ENCODE measurements around a stretch of chr20.

DNA sequence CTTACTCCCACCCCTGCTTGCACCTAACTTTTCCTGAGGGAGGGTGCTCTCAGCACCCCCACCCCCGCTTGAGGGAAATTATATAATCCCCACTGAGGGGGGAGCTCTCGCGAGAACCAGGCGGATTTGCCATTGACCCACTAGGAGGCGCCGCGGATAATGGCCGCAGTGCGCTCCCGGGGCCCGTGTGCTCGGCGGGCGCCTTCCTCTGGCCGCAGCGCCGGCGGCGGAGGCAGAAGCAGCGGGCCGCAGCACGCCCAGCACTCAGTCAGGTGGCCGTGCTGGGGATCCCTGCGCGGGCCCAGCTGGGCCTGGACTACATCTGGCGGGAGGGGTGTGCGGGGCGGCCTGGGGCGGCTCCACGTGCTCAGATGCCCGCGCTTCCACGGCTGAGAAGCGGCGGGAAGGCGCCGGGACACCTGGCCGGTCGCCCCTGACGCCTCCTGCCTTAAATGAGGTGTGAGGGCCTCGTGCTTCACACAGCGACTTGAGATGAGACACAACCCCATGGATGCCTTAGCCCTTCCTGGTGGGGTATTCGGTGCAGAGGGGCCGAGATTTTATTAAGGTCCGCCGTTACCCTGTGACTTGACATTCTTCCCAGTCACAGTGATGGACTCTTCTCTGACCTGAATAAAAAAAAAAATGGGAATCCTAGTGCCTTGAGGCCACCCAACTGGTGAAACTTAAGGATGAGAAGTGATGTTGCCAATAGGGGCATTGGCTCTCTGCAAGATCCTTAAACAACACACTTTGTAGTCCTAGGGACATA lies 499 bp upstream of the ADNP start:
- RRBS: 1% methylated on average over 8 of the region's 46 CpGs
CAGE:
- cytosol, long polyA plus RNA: no peak
- long polyA plus RNA: no peak
- nucleus, long polyA plus RNA: no peak

- RRBS: no CpG with 5 or more reads among the region's 11 CpGs
CAGE:
- cytosol, long polyA plus RNA: no peak
- long polyA plus RNA: no peak
- nucleus, long polyA plus RNA: no peak
These were observed 30.1 kb downstream of the KCNG1 start for GRCh38 chr20:50992808-50993297.

- RRBS: no CpG with 5 or more reads among the region's 2 CpGs
CAGE:
- cytosol, long polyA plus RNA: no peak
- long polyA plus RNA: no peak
- nucleus, long polyA plus RNA: no peak
These were observed 10.8 kb upstream of the KCNG1 start for GRCh38 chr20:51033748-51034090.

DNA sequence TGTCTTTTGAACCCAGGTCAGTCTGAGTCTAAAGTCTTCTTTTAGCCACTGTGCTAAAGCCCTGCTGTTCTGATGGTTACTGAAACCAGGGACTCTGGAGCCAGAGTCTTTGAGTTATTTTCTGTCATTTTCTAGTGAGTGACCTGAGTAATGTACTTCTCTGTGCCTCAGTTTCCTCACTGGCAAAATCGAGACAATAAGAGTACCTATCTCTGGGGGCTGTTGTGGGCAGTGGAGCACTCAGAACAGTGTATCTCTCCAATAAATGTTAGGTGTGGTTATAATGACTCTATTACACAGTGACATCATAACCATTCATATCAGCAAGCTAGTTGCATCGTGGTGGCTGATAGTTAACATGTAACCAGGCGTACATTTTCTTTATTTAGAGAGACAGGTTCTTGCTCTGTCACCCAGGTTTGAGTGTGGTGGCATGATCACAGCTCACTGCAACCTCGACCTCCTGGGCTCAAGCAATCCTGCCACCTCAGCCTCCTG lies 74.7 kb upstream of the KCNG1 start:
- RRBS: no CpG with 5 or more reads among the region's 4 CpGs
CAGE:
- cytosol, long polyA plus RNA: no peak
- long polyA plus RNA: no peak
- nucleus, long polyA plus RNA: no peak

DNA sequence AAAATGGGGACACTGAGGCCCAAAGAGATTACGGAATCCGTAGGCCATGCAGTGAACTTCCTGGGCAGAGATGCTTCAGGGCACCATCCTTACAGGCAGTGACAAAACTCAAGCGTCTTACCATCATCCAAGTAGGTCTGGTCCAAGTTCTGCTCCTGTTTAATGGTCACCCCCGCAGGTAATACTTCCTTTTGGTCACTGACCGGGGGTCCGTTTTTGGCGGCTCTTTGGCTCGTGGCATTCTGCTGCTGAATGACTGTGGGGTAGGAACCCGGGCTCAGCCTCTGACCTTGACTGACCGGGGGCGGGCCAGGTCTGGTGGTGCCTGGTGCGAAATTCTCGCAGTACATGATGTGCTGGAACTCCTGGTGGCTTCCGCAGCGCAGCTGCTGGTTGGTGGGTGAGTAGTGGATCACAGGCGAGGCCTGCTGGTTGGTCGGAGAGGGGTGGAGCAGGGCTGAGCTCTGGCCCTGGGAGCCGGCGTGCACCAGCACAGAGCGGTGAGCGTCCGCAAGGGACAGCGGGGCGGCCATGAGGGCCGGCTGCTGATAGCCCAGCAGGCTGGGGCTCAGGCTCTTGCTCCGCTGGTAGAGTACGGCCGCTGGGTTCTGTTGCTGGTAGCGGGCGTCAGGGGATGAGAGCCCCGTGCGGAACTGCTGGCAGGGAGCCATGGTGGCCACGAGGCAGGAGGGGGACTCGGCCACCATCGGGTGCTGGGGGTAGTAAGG lies 110.4 kb downstream of the NFATC2 start:
- RRBS: 90% methylated on average over 13 of the region's 35 CpGs
CAGE:
- cytosol, long polyA plus RNA: no peak
- long polyA plus RNA: no peak
- nucleus, long polyA plus RNA: no peak

DNA sequence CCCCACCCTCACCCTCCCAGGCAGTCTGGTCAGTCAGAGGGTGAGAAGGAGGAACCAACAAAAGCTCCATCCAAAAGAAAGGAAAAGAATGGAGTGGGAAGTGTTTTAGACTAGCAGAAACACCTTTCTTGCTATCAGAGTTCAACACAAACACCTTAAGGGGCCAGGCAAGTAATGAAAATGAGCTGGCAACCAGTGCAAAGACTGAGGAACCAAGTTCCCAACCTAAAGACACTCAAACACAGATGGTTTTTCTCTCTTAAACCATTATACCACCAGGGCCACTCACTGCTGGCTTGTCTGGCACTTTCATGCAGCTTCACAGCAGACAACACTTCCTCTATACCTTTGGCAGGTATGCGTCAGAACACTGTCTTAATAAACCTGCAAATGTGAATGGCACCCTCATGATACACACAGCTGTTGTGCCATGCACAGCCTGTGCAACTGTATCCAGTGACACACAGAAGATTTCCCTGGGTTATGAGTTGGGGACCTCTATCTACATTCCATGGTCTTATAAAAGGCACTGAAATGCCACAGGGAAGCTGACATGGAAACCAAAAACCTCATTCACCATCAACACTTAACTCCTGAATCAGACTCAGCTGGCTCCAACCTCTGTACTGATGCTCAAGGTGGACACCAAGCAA lies 41.6 kb downstream of the NFATC2 start:
- RRBS: no CpG with 5 or more reads among the region's 1 CpG
CAGE:
- cytosol, long polyA plus RNA: no peak
- long polyA plus RNA: no peak
- nucleus, long polyA plus RNA: no peak

- RRBS: no CpG with 5 or more reads among the region's 19 CpGs
CAGE:
- cytosol, long polyA plus RNA: no peak
- long polyA plus RNA: no peak
- nucleus, long polyA plus RNA: no peak
These were observed 11.1 kb downstream of the NFATC2 start for GRCh38 chr20:51531058-51532135.

GRCh38 chr20:51534730-51535555 lies 7.6 kb downstream of the NFATC2 start:
- RRBS: no CpG with 5 or more reads among the region's 10 CpGs
CAGE:
- cytosol, long polyA plus RNA: no peak
- long polyA plus RNA: no peak
- nucleus, long polyA plus RNA: no peak

- RRBS: no CpG with 5 or more reads among the region's 12 CpGs
CAGE:
- cytosol, long polyA plus RNA: no peak
- long polyA plus RNA: no peak
- nucleus, long polyA plus RNA: no peak
These were observed 21.4 kb upstream of the NFATC2 start for GRCh38 chr20:51563762-51564537.

DNA sequence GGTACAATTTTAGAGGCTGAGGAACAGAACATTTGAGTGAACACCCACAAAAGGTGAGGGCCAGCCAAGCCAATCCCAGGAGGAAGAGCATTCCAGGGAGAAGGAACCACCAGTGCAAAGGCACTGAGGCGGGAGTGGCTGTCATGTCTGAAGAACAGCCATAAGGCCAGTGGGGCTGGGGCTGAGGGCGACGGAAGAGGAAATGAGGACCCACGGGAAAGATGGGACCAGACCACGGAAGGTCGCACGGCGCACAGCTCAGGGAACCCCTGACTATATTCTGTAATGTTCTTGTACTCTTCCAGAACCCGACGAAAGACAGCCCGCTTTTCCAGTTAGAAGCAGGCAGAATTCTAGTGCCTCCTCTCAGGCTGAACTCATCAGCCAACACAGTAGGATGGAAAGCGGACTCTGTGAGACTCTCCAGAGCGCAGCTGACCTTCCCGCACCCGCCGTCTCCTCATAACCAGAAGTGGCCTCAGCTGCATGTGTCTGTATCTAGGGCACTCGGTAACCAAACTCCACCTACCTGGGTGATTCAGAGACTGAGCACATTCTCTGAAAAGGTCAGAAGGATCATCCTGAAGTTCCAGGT lies 66.5 kb upstream of the NFATC2 start:
- RRBS: no CpG with 5 or more reads among the region's 17 CpGs
CAGE:
- cytosol, long polyA plus RNA: no peak
- long polyA plus RNA: no peak
- nucleus, long polyA plus RNA: no peak

- RRBS: no CpG with 5 or more reads among the region's 1 CpG
CAGE:
- cytosol, long polyA plus RNA: no peak
- long polyA plus RNA: no peak
- nucleus, long polyA plus RNA: no peak
These were observed 18.6 kb downstream of the ATP9A start for GRCh38 chr20:51749623-51749998.

- RRBS: no CpG with 5 or more reads among the region's 9 CpGs
CAGE:
- cytosol, long polyA plus RNA: no peak
- long polyA plus RNA: no peak
- nucleus, long polyA plus RNA: no peak
These were observed 7.0 kb downstream of the ATP9A start for GRCh38 chr20:51761215-51761528.

DNA sequence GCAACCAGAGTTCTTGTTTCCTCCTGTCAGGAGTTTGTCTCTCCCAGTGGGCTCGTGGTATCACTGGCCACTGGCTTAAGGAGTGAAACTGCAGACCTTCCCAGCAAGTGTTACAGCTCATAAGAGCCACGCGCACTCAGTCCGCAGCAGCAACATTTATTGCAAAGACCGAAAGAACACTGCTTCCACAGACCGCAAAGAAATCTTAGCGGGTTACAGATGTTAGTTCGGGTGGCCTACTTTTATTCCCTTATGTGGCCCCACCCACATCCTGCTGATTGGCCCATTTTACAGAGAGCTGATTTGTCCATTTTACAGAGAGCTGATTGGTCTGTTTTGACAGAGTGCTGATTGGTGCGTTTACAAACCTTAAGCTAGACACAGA lies 244.5 kb upstream of the TSHZ2 start:
- RRBS: no CpG with 5 or more reads among the region's 9 CpGs
CAGE:
- cytosol, long polyA plus RNA: no peak
- long polyA plus RNA: no peak
- nucleus, long polyA plus RNA: no peak

- RRBS: no CpG with 5 or more reads among the region's 1 CpG
CAGE:
- cytosol, long polyA plus RNA: no peak
- long polyA plus RNA: no peak
- nucleus, long polyA plus RNA: no peak
These were observed 23.8 kb upstream of the TSHZ2 start for GRCh38 chr20:52948423-52948724.

GRCh38 chr20:53081157-53081668 lies 109.1 kb downstream of the TSHZ2 start:
- RRBS: no CpG with 5 or more reads among the region's 6 CpGs
CAGE:
- cytosol, long polyA plus RNA: no peak
- long polyA plus RNA: no peak
- nucleus, long polyA plus RNA: no peak

DNA sequence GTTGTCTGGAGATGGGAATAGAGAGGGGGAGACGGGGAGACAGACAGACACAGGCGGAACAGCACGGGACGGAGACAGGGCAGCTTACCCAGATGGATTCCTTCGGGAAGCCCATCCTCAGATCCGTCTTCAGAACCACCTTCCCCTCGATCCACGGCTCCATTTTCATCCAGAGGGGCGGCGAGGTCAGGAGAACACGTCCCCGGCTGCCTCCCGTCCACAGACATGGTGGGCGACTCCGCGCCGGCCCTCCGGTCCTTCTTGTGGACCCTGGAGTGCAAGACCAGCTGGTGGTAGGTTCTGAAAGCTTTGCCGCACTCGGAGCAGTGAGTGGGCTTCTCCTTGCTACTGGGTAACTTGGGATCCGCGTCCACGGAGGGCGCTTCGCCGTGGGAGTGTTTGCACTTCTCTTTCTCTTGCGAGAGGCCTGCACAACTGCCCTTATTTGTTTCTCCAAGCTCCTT lies 12.2 kb downstream of the ZNF217 start:
- RRBS: 96% methylated on average over 3 of the region's 27 CpGs
CAGE:
- cytosol, long polyA plus RNA: no peak
- long polyA plus RNA: no peak
- nucleus, long polyA plus RNA: no peak

GRCh38 chr20:53583610-53584220 lies 9.9 kb downstream of the ZNF217 start:
- RRBS: no CpG with 5 or more reads among the region's 2 CpGs
CAGE:
- cytosol, long polyA plus RNA: no peak
- long polyA plus RNA: no peak
- nucleus, long polyA plus RNA: no peak

- RRBS: no CpG with 5 or more reads among the region's 13 CpGs
CAGE:
- cytosol, long polyA plus RNA: no peak
- long polyA plus RNA: no peak
- nucleus, long polyA plus RNA: no peak
These were observed 119.0 kb upstream of the ZNF217 start for GRCh38 chr20:53712567-53713108.

GRCh38 chr20:53718132-53718732 lies 124.6 kb upstream of the ZNF217 start:
- RRBS: no CpG with 5 or more reads among the region's 9 CpGs
CAGE:
- cytosol, long polyA plus RNA: no peak
- long polyA plus RNA: no peak
- nucleus, long polyA plus RNA: no peak

- RRBS: no CpG with 5 or more reads among the region's 12 CpGs
CAGE:
- cytosol, long polyA plus RNA: no peak
- long polyA plus RNA: no peak
- nucleus, long polyA plus RNA: no peak
These were observed 144.0 kb upstream of the ZNF217 start for GRCh38 chr20:53737451-53738312.

Data from H1 (cell line).